Mesenchymal stem cell of the bone marrow (primary cell): ENCODE results near the genes KLK8, CD33, SIGLEC5 and SIGLEC14.

DNA sequence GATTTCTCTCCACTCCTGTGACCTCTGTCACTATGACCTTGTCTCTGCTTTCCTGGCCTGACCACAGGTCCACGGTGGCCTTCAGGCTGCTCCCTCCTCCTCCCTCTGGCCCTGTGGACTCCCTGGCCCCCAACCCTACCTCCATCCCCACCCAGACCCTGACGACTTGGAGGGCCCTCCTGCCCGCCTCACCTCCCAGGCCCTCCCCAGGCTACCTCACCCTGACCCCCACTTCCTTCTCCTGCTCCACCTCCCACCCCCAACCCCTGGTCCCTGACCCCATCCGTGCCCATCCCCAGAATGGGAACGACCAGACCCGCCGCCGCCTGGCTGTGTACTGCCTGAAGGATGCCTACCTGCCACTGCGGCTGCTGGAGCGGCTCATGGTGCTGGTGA is 12.1 kb upstream of the SPIB start:
- CAGE, long polyA plus RNA = no peak

DNA sequence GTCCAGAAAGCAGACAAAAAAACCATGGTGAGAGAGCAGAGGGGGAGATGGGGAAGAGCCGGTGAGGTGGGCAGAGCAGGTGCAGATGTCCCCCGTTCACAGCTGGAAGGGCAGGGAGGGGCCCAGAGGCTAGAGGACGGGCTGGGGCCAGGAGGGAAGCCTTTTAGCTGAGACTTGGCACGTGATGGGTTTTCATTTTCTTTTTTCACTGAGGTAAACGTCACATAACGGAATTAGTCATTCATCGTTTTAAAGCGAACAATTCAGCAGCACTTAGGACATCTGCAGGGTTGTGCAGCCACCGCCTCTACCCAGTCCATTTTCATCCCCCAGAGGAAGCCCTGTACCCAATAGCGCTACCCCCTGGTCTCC is 16.2 kb upstream of the EMC10 start:
- CAGE, long polyA plus RNA = no peak

DNA sequence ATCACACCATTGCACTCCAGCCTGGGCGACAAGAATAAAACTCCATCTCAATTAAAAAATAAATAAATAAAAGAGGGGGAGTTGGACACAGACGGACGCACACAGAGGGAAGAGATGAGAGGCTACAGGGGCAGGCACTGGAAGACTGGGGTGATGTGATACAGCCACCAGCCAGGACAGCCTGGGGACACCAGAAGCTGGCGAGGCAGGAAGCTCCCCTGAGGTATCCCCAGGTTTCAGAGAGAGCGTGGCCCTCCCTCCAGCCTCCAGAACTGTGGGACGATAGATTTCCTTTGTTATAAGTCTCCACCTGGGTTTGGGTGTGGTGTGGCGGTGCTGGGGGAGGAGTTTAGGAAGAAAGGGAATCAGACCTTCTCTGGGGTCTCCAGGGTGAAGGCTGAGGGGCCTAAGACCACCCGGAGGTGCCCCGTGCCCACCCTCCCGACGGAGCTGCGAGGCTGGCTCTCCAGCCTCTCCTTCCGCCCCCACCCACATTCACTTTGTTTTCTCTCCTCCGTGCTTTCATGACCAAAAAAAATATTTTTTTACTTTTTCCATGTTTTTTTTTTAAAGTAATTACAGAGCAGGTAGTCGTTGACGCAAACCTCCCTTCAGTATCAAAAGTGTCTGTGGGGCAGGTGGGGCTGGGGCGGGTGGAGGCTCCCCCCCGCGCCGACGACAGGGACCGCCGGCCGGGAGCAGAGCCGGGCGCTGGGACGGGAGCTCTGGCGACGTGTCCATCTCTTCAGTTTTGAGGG is 2.8 kb upstream of the ASPDH start:
- CAGE, long polyA plus RNA = no peak

GRCh38 chr19:50566040-50566592 is 2.1 kb downstream of the LRRC4B start:
- CAGE, long polyA plus RNA = no peak

- CAGE, long polyA plus RNA = no peak
Observed at GRCh38 chr19:50793846-50794921, 4.0 kb downstream of the ACP4 start.

DNA sequence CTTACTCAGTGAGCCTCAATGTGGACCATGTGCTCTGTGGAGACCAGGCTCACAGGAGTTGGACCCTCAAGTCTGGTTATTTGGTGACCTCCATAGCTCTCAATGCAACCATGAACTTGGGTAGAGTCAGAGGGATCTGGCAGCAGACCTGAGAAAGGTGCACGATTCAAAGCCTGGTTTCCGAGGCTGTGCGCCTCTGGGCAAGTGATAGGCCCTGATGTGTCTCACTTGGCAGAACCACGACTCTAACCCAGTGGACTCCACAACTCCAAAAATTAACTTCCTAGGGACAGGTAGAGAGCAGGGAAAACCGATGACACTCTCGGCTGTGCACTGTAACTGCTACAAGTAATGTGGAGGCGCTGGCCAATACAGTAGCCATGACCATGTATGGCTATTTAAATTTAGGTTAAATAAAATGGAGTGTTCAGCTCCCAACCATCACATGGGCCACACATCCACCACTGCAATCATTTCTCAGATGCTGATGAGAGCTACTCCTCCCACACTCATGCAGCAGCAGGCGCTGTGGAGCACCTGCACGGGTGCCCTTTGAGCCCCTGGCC is 5.7 kb downstream of the ACP4 start:
- CAGE, long polyA plus RNA = no peak

DNA sequence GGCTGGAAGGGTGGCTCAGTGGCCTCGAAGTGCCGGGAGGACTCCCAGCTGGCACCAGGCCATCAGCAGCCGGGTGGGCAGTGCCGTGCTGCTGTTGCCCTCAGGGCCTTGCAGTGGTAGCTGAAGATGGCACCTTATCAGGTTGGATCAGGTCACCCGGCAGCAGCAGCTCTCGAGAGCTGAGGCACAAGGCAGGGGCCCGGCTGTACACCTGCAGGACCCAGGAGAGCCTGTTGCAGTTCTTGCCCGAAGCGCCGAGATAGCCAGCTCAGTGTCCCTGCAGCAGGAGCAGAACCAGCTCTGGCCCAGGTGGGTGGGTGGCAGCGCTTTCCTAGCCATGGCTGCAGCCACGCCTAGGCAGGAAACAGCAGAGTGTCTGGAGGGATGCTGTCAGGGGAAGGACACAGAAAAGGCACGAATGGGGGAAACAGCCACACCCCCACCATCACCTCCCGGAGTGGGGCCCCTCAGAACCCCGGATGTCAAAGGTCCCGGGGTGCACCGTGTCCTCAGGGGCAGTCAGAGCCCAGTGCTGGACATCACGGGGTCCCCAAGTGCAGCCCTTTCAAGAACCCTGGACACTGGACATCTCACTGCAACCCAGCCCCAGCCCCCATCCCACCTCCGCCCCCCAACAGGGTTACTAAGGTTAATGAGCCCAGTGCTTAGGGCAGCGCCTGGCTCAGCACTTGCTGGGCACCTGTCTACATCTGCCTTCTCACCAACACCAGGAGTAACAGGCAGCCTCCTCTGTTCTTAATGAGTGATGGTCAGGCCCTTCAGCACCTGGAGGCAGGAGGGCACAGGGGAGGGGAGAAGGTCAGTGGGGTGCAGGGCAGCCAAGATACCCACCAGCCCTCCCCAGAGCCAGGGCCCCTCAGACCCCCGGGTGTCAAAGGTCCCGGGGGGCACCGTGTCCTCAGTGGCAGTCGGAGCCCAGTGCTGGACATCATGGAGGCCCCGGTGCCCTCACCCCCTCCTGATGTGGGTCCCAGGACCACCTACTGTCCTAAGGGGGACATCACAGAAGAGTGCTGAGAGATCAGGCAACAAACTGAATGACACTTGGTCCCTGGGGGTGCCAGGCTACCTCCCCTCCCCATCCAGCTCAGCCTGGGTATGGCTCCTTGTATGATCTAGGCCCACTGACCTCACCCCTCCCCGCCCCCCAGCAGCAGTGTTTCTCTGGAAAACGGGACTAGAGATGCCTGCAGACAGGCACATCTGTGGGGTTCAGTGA is 8.8 kb downstream of the ACP4 start:
- CAGE, long polyA plus RNA = no peak

DNA sequence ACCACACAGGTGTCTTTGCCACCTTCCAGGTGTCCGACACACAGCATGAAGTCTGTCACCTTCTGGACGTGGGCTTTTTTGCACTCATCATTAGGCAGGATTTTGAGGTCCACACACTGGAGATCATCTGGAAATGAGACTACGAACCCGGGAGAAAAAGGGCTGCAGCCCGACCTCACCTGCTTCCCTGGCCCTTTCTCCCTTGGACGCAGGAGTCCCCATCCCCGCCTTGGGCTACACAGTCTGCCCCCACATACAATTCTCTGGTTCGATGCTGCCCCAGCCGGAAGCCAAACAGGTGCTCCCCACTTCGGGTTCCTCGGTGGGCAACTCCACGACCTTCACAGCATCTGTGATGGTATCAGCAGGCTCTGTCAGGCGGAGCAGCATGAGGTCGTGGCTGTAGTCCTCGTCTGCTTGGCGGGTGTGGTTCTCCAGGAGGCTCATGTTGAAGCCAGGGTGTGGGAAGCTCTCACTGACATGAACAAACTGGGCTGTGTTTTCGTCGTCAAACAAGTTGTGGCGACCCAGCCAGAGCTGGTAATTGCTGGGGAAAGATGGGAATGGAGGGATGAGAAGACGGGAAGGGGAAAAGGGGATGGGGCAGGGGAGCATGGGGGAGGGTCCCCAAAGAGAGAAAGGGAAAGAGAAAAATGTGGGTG is 3.6 kb downstream of the KLK1 start:
- CAGE, long polyA plus RNA = no peak

- CAGE, long polyA plus RNA = no peak
Observed at GRCh38 chr19:50858860-50859323, 4.2 kb downstream of the KLK3 start.

- CAGE, long polyA plus RNA = no peak
Observed at GRCh38 chr19:50875960-50876500, 2.8 kb downstream of the KLK2 start.

DNA sequence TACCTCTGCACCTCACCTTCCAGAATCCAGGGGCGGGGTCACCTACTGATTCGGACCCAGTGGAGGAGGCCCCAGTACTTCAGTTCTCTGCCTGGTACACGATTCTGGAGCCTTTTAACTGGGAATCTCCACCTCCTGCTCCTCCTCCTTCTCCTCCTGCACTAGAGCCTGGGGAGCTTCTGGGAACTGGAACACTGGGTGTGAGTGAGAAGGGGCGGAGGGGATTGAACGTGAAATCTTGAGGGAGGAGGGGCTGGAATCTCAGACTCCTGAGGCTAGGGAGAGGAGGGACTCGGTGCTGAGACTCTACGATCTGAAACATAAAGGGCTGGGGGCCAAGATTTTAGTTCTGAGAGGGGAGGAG is at the start of gene KLK8:
KLK8 (minus strand) TSS at position 89 of the 364 bp plus-strand sequence.
- CAGE, long polyA plus RNA = no peak

DNA sequence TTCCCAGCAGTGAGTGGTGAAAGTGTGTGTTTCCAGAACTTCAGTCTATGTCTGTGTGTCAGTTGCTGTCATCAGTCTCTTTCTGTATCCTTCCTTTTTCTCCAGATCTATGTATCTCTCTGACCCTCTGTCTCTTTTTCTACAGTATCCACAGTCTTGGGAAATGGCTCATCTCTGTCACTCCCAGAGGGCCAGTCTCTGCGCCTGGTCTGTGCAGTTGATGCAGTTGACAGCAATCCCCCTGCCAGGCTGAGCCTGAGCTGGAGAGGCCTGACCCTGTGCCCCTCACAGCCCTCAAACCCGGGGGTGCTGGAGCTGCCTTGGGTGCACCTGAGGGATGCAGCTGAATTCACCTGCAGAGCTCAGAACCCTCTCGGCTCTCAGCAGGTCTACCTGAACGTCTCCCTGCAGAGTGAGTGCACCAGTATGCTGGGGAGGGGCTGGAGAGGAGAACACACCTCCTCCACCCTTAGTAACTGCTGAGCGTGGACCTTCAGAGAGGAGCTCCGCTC is 2.2 kb downstream of the SIGLEC9 start:
- CAGE, long polyA plus RNA = no peak

DNA sequence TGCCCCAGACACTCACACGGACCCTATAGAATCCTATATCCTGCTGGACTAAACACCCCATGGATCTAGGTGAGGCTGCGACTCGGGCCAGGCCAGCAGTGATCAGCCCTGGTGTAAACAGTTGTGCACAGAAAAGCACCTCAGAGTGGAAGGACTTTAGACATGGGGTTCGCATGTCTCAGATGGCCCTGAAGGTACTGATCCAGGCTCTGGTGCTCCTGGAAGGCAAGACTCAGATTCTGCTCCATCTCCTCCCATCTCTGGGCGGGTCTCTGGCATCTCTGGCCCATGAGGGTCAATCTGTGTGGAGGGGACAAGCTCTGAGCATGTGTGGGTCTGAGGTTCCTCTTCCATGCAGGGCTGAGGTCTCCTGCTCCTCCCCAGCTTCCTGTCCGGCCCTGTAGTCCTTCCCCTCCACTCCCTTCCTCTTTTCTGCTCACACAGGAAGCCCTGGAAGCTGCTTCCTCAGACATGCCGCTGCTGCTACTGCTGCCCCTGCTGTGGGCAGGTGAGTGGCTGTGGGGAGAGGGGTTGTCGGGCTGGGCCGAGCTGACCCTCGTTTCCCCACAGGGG is at the start of gene CD33:
CD33 (plus strand) TSS at position 433 of the 573 bp plus-strand sequence.
- CAGE, long polyA plus RNA = no peak

DNA sequence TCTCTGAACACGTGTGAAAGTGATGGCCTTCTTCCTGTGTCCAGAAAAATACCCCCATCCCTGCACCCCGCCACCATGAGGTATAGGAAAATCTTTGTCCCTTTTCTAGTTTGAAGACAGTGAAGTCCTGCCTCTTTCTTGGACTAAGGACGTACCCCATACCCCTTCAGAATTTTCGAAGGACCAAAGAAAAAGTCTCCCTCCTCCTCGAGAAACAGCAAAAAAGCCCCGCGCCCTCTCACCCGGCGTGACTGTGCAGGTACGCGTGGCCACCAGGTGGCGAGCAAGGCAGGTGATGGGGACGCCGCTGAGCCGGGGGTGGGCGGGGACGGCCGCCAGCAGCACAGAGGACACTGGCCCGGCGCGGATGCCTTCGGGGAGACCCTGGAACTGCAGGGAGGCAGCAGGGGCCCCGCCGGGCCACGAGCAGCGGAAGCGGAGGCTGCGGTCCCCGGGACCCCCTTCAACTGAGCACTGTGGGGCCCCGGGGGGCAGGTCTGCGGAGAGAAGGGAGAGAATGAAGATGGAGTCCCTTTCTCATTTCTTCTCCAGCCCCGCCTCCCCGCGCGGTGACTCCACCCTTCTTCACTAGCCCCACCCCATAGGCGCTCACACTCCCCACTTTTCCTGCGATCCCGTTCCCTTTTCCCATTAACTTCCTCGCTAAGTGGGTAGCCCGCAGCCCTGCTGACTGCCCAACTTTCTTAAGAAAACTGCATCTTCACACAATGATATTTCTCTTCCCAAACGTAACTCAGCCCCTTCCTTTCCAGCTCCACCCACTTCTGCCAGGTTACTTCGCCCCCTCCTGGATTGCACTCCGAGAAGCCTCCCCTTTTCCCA is 3.1 kb downstream of the VSIG10L start:
- CAGE, long polyA plus RNA = no peak

DNA sequence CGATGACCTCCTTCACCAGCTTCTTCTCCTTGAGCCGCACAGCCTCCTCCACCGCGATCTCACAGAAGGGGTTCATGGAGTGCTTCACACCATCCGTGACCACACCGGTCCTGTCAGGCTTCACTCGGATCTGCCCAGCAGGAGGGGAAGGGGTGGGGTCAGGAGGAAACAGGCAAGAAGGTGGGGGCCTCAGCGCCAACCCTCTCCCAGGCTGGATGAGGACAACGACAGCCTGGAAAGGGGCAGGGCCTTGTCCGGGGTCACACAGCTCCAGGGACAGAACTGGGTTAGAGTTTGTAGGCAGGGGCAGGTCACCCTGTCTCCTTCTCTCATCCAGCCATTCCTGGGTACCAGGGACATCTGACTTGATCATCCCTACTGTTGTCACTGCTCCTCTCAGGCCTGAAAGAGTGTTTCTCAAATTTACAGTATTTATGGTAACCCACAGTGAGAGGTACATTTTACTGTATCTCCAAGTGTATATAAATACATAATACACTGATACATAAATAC is 12.0 kb downstream of the ETFB start:
- CAGE, long polyA plus RNA = no peak

DNA sequence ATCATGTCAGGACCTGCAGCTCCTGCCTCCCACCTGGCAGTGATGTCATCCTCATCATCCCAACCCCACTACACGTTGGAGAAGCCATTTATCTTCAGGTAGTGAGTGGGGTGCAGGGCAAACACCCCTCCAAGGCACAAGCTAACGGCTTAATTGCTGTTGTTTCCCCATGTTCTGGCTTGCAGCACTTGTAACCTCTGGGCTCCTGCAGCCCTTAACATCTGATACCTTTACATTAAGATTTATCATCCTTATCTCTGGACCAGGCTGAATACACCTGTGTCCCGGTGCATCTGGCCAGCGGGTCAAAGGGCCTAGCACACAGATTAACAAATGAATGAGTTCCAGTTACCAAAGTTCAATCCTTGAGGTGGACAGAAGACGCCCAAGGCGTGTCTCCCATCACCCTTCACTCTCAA is 22.3 kb downstream of the ZNF175 start:
- CAGE, long polyA plus RNA = no peak

GRCh38 chr19:51630385-51630816 is at the start of gene SIGLEC5:
Gene SIGLEC5, minus strand, starts transcription at chr19:51630401.
- CAGE, long polyA plus RNA = no peak

DNA sequence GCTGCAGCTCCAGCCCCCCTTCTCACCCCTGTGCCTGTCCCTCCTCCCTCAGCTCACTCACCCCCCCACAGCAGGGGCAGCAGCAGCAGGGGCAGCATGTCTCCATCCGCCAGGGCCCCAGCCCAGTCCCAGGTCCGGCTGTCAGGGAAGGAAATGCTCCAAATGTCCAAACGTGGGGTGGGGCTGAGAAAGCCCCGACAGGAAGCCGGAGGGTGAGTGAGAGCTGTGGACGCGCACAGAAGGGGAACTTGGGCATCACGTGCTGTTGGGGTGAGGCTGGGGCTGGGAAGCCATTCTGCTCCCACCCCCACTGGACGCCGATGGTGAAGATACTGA is at the start of gene SIGLEC14:
SIGLEC14 (minus strand) TSS at position 164 of the 336 bp plus-strand sequence.
- CAGE, long polyA plus RNA = no peak

GRCh38 chr19:51688361-51689091 is 4.6 kb upstream of the SPACA6 start:
- CAGE, long polyA plus RNA = no peak

GRCh38 chr19:51697014-51697291 is 3.8 kb downstream of the SPACA6 start:
- CAGE, long polyA plus RNA = no peak